Cerebellum (tissue), 5 donors: ENCODE measurements around a stretch of chr20.

- PRO-cap, 3 experiments: no peak in any of the 3 experiments
- RAMPAGE, long total RNA: no peak
Measured at GRCh38 chr20:50075482-50076052, 37.4 kb downstream of the UBE2V1 start.

DNA sequence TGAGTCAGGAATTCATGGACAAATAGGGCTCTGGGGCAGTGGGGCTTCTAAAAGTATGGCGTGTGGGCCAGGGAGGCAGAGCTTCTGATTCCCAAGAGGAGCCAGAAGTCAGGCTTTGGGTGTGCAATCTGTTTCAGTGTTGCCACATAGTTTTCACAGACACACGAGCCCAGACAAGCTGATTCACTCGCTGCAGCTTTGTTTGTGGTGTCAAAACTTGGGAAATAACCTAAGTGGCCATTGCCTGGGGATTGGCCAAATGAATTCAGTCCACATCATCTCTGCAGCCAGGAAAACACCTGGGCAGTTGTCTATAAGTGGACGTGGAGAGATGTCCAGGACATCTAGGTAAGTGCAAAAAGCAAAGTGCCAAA lies 9.1 kb downstream of the PEDS1 start:
- PRO-cap, 3 experiments: no peak in any of the 3 experiments
- RAMPAGE, long total RNA: no peak

- PRO-cap, 3 experiments: no peak in any of the 3 experiments
- RAMPAGE, long total RNA: no peak
Measured at GRCh38 chr20:50186832-50187367, 3.7 kb upstream of the CEBPB start.

- PRO-cap, 3 experiments: no peak in any of the 3 experiments
- RAMPAGE, long total RNA: no peak
Measured at GRCh38 chr20:50187381-50188051, 3.1 kb upstream of the CEBPB start.

DNA sequence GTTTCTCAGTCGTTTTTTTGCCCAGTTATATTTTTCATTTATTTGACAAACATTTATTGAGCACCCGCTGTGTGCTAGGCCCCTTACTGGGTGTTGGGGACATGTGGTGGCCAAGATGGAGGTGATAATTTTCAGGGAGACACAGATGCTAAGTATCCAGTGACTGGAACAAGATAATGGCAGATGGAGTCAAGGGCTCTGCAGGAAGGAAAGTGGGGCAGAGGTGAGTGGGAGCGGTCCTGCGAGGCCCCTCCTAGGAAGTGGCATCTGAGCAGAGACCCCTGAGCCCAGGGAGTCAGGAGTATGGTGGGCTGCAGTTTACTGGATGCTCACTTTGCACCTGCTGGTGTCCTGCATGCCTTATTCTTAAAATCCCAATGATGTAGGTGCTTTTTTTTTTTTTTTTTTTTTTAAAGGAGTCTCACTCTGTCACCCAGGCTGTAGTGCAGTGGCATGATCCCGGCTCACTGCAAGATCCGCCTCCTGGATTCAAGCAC lies 5.5 kb downstream of the CEBPB start:
- PRO-cap, 3 experiments: no peak in any of the 3 experiments
- RAMPAGE, long total RNA: no peak

GRCh38 chr20:50379080-50379979 lies 130.9 kb upstream of the PTPN1 start:
- PRO-cap, 3 experiments: peak in 1 of 3 experiments; most common minus-strand start chr20:50379321 (in 1)
- RAMPAGE, long total RNA: no peak

GRCh38 chr20:50400556-50400949 lies 109.6 kb upstream of the PTPN1 start:
- PRO-cap, 3 experiments: no peak in any of the 3 experiments
- RAMPAGE, long total RNA: no peak

- PRO-cap, 3 experiments: no peak in any of the 3 experiments
- RAMPAGE, long total RNA: no peak
Measured at GRCh38 chr20:50400950-50401238, 109.3 kb upstream of the PTPN1 start.

- PRO-cap, 3 experiments: no peak in any of the 3 experiments
- RAMPAGE, long total RNA: no peak
Measured at GRCh38 chr20:50430606-50431132, 79.5 kb upstream of the PTPN1 start.

GRCh38 chr20:50456170-50456568 lies 54.0 kb upstream of the PTPN1 start:
- PRO-cap, 3 experiments: no peak in any of the 3 experiments
- RAMPAGE, long total RNA: no peak

- PRO-cap, 3 experiments: no peak in any of the 3 experiments
- RAMPAGE, long total RNA: no peak
Measured at GRCh38 chr20:50504290-50504966, 5.8 kb upstream of the PTPN1 start.

DNA sequence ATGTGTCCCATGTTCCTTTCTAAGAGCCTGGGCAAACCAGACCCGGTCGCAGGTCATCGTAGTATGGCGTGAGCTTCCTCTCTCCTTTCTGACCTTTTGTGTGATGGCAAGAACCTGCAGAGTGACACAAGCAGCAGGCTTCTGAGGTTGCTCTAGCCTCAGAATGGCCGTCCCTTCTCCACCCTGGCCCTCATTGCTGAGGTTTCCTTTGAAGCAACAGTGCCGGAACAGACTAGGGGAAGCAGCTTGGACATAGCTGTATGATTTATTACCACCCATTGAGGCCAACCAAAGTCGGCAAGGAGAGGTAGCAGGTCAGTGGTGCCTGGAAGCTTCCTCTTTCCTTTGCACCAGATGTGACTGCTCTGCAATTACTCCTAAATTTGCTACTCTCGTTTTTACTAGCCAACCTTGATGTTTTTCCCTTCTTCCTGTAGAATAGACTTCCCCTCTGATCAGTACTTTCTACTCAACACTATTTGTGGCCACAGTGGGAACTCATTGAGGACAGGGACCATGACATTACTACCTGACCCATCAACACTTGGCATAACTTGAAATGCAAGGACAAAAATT lies 31.4 kb downstream of the PTPN1 start:
- PRO-cap, 3 experiments: no peak in any of the 3 experiments
- RAMPAGE, long total RNA: no peak

- PRO-cap, 3 experiments: no peak in any of the 3 experiments
- RAMPAGE, long total RNA: no peak
Measured at GRCh38 chr20:50586126-50587104, 76.2 kb downstream of the PTPN1 start.

- PRO-cap, 3 experiments: no peak in any of the 3 experiments
- RAMPAGE, long total RNA: no peak
Measured at GRCh38 chr20:50588008-50588548, 77.9 kb downstream of the PTPN1 start.

DNA sequence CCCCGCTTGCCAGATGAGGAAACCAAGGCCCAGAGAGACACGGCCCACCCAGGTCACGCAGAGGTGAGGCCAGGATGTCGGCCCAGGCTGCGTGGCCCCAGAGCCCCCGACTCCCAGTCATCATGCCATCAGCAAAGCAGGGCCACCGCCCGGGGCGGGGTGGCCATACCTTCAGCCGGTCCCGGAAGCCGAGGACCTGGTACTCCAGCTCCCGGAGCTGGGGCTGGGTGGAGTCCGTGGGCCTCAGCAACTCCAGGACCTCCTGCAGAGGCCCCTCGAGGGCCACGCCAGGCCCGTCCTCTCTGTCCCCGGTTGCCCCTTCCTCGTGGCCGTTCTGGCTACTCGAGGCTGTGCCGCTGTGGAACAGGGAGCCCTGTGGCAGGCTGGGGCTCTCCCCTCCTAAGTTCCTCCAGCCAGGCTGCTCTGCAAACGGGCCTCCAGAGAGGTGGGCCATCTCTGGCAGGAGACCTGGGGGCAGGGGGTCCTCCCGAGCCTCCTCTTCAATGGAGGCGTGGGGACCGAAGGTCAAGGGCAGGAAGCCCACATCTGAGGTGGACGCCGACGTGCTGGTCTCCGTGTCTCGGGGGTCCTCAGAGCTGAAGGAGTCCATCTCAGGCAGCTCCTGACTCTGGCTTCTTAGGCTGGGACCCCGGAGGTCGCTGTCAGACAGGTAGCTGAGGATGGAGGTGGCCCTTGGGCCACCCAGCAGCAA lies 89.3 kb downstream of the RIPOR3 start:
- PRO-cap, 3 experiments: no peak in any of the 3 experiments
- RAMPAGE, long total RNA: no peak

- PRO-cap, 3 experiments: no peak in any of the 3 experiments
- RAMPAGE, long total RNA: no peak
Measured at GRCh38 chr20:50728944-50729603, 2.3 kb upstream of the PARD6B start.

- PRO-cap, 3 experiments: no peak in any of the 3 experiments
- RAMPAGE, long total RNA: no peak
Measured at GRCh38 chr20:50730106-50730827, 1.1 kb upstream of the PARD6B start.

DNA sequence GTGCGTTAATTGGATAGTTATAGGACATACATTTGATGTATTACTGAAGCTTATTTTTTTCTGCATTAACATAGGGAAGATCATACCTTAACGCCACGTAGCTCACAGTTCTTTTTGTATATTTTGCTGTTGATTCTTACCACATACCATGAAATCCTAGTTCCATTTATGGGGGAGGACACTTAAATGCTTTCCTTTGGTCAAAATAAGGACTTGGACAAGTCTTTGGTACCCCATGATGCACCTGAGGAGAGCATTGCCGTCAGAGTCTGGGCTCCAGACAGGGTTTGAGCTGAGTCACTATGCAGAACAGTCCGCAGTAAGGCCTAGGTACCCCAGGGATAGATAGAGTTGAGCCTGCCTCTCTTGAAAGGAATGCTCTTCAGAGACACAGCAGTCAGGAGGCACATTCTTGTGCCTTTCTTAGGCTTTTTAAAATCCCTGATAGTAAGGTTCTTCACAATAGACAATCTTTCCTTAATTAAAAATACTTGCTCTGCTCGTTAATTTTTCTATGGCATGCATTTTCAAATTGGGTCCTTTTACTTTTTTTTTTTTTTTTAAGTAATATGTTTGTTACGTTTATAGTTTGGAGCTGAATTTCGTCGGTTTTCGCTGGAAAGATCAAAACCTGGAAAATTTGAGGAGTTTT lies 6.0 kb downstream of the PARD6B start:
- PRO-cap, 3 experiments: no peak in any of the 3 experiments
- RAMPAGE, long total RNA: no peak

DNA sequence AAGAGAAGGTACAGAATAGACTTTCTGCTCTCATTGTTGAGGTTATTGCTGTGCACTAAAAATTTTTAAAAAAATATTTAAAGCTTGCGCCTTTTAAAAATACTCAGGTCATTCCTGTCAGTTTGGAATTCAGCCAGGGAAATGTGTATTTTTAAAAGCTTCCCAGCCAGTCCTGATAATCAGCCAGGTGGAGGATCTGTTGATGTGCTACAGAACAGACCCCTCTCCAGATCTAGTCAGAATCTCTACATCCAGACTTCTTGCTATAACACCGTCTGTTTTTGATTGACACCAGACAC lies 11.6 kb downstream of the PARD6B start:
- PRO-cap, 3 experiments: no peak in any of the 3 experiments
- RAMPAGE, long total RNA: no peak

DNA sequence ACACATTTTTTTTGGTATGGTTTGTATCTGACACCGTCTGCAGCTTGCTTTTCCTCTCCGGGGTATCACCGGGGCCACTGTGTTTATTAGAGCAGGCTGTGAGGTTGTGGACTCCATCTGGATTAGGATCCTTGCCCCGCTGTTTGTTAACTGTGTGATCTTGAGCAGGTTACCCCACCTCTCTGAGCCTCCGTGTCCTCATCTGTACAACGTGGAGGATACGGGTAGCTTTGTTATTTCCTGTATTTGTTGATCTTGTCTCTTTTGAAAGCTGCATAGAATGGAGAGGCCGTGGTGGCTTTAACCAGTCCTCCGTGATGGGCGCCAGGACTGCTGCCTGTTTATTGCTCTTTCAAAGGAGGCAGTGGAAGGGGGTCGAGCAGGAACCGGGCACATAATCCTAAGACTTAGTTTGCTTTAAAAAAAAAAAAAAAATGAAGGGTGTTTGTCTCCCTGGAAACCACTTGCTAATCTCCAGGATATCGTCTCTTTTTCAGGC lies 22.9 kb downstream of the BCAS4 start:
- PRO-cap, 3 experiments: no peak in any of the 3 experiments
- RAMPAGE, long total RNA: no peak